ENCODE measurements around a stretch of chr20.

DNA sequence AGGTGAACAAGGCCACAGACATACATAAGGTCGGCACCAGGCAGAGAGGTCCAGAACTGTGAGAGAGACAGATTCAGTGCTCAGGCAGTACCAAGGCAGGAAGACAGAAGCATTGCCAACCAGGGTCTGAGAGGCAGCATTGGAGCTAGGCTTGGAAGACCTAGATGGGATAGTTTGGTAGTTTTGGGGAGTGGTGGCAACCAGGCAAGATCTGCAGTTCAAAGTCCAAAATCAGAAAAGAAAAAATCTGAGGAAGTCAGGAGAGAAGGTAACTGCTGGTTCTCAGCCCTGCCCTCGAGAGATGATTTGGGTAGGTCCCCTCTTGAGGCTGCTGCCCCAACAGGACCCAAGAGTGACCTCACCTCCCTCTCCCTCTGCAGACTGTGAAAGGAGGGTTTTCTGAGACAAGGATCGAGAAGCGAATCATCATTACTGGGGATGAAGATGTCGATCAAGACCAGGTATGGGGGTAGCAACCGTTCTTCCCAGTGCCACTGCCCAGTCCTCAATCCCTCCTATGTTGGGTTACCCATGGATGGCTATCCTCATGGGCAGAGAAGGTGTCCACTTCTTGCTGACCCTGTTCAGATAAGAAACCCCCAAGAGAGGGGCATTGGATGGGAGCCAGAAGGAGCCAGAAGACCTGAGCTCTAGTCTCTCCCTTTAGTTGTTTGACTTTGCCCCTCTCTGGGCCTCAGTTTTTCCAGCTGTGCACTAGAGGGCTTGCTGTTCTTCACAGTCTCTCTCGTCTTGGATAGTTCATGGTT lies 14.6 kb upstream of the AAR2 start:
- PRO-cap: no peak
- RAMPAGE, long total RNA: no peak

DNA sequence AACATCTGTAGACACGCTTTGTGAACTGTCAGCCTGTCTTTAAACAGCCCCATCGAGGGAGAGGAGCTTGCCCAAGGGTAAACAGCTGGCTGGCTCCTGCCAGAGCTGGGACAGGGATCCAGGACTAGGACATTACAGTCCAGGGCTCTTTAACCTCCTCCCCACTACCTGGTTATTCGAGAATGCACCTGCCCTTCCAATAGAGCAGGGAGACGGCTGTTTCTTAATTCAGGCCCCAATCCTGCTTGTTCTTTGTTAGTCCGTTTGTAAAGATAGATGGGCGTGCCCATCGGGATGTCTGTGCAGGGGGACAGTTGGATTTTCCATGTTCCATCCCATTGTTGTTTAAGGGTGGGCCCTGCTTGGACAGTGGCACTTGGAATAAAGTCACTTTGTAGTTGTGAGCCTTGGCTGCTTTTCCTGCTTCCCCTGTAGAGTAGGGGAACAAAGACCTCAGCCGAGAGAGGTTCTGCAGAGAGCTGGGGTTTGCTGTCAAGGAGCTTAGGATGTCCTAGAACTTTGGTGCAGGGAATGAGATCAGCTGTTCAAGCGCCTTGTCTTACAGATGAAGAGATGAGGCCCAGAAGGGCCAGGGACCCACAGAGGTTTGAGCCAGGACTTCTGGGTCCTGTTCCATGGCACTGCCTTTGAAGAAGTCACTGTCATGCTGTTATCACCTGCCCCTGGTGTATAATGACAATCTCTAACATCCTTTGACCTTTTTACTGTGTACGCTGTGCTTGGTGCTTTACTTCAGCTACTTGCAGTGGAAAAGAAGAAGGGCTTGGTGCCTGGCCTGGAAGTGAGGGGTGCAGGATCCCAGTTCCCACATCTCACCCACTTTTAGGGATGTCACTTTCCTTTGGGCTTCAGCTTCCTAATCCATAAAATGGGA lies 77.7 kb upstream of the MYL9 start:
- PRO-cap: no peak
- RAMPAGE, long total RNA: no peak

GRCh38 chr20:36481744-36482417 lies 59.4 kb upstream of the MYL9 start:
- PRO-cap: no peak
- RAMPAGE, long total RNA: no peak

- PRO-cap: no peak
- RAMPAGE, long total RNA: no peak
These were observed 49.5 kb upstream of the MYL9 start for GRCh38 chr20:36491784-36492319.

DNA sequence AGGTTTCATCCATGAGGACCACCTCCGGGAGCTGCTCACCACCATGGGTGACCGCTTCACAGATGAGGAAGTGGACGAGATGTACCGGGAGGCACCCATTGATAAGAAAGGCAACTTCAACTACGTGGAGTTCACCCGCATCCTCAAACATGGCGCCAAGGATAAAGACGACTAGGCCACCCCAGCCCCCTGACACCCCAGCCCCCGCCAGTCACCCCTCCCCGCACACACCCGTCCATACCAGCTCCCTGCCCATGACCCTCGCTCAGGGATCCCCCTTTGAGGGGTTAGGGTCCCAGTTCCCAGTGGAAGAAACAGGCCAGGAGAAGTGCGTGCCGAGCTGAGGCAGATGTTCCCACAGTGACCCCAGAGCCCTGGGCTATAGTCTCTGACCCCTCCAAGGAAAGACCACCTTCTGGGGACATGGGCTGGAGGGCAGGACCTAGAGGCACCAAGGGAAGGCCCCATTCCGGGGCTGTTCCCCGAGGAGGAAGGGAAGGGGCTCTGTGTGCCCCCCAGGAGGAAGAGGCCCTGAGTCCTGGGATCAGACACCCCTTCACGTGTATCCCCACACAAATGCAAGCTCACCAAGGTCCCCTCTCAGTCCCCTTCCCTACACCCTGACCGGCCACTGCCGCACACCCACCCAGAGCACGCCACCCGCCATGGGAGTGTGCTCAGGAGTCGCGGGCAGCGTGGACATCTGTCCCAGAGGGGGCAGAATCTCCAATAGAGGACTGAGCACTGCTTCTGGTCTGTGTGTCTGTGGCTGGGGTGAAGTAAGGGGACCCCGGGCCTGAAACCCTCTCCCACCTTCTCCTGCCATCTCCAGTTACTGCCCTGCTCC lies 8.0 kb downstream of the MYL9 start:
- PRO-cap: no peak
- RAMPAGE, long total RNA: no peak

DNA sequence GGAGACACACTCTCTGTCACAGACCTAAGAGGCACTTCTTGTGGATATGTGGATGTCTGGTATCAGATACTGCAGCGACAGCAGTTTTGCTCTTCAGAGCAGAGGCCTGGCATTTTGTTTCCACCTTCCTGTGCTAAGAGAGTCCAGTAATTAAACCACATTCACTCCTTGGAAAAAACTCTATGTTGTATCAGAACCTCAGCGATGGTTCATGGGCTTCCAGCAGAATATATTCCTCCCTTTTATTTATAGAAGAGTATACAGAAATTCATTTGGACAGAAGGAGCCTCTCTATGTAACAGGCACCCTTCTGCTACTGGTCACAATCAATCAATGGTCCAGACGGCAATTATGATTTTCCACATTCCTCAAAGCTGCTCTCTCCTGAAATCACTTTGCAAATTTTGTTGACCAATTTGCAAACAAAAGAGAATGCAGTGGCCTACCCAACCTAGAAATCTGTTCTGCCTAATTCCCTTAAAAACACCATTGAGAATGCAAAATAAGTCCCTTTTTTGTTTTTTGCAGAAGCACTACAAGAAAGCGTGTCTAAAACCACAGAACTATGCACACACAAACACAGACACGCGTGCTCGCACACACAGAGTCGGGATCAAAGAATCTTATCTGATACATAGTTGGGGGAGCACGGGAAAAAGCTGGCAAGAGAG lies 6.7 kb upstream of the SLA2 start:
- PRO-cap: no peak
- RAMPAGE, long total RNA: no peak

- PRO-cap: no peak
- RAMPAGE, long total RNA: no peak
These were observed 31.3 kb upstream of the SLA2 start for GRCh38 chr20:36677093-36677923.

DNA sequence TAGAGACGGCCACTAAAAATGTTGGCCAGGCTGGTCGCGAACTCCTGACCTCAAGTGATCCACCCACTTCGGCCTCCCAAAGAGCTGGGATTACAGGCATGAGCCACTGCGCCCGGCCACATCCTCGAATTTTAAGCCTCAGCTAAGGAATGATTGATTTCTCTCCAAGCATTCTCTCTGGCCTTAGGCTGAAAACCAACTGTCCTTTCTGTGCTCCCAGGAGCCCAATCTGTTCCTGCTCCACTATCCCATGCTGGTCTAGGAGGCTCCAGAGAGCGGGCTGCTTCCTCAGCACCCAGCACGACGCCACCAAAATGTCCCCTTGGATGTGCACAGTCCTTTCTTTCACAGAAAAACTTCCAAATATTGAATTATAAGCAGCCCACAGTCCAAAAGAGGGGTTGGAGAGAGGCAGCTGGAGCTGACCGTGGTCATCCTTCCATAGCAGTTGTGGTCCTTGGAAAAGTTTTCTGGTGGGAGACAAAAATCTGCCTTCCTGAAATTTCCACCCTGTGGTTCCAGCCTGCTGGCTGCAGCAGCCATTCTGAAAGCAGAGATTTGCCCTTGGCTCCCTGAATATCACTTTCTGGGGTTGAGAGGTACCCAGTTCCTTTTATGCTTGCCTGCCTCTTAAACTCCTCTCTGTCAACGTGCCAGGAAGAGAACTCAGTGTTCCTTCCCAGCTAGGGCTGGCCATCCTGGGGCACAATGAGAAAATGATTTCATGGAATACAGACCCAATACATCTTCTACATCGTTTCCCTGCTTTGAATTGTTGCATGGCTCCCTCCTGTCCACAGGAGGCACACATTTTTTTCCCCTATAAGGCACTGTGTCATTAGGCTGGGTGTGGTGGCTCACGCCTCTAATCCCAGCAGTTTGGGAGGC lies 1.4 kb upstream of the DSN1 start:
- PRO-cap: no peak
- RAMPAGE, long total RNA: no peak

GRCh38 chr20:36793832-36794330 lies 20.3 kb upstream of the DSN1 start:
- PRO-cap: no peak
- RAMPAGE, long total RNA: no peak

DNA sequence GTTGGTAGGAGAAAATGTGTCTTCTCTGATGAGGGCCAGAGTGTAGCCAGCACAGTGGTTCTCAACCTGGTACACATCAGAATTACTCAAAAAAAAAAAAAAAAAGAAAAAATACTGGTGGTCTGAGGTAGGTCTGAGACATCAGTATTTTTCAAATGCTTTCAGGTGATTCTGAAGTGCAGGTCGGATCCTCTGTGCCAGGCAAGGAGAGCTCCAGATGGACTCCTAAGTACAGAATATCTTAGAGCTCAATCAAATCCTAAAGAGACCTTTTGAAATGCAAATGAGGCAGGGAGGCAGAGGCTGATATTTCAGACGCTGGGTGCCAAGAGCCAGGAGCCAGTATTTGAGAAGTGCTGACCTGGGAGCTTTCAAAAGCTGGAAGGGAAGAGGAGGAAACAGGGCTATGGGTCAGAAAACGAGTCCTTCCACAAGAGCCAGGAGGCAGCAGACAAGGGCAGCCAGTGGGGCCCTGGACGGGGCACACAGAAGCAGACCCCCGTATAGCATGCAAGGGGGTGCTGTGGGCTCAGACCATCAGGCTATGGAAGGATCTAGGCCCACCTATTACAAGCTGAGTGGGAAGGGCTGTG lies 43.7 kb downstream of the SOGA1 start:
- PRO-cap: no peak
- RAMPAGE, long total RNA: no peak

DNA sequence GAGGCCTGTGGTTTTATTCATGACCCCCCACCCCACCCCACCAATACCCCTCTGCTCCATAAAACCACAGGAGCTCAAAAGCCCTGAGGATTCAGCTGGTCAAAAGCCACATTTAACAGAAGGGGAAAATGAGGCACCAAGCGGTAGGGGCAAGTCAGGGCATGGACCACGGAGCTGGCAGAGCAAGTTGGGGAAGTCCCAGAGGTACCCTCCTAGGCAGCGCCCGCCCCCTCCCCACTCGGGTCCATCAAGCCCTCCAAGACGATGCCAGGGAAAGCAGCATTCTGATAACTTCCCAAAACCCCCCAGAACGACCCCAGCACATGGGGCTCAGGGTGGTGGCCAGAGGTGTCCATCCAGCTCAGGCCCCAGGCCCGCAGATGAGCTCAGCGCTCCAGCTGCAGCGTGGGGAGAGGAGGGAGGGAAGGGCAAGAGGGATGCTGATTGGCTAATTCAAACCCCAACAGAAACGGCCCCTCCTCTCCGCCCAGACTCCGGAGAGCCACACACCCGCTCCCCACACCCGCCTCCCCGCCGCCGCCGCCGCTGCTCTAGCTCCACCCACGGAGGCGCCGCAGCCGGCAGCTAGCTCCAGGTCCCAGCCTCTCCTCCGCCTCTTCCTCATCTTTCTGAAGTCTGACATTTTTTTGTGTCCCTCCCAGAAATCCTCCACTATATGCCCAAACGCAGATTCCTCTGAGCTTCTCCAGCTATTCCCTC lies 27.9 kb downstream of the SOGA1 start:
- PRO-cap: bidirectional peak, plus-strand start at position 520 of the sequence, minus-strand start at position 382 of the sequence
- RAMPAGE, long total RNA: no peak

- PRO-cap: no peak
- RAMPAGE, long total RNA: no peak
These were observed 10.0 kb downstream of the SAMHD1 start for GRCh38 chr20:36941489-36942025.

- PRO-cap: no peak
- RAMPAGE, long total RNA: no peak
These were observed 7.2 kb downstream of the SAMHD1 start for GRCh38 chr20:36944209-36944716.

DNA sequence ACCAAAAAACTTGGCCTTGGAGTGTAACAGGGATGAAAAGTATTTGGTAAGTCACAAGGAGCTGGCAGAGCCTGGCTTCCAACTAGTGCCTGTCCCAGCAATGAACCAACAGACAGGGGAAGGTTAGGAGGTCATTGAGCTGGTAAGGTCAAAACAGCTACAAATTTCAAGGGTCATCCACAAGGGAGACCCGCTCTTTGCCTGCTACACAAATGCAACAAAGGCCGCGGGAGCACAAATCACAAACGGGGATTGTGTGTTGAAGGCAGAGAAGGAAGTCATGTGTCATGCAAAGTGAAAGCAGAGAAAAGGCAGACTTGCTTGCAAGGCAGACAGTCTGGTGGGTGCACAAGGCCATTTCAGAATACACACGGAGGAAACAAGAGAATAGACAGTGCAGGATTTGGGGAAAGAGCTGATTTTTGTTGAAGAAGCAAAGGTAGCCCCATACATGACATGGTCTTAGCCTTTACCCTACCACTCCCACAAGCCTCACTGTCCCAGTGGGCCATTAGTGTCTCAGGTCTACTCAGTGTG lies 18.0 kb upstream of the SAMHD1 start:
- PRO-cap: no peak
- RAMPAGE, long total RNA: no peak

DNA sequence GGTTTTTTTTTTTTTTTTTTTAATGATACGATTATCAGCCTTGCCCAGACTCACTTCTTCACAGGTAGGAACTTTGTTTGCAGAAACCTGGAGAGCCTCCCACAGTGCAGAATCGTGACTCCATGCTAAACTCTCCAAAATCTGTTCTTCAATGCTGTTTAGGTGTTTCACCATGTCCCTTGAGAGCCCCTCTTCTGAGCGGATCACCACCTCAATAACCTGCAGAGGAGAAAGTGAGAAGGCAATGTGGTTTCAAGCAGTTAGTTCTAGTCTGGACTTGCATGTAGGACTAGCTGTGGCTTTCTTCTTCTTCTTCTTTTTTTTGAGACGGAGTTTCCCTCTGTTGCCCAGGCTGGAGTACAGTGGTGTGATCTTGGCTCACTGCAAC lies 51.8 kb downstream of the RBL1 start:
- PRO-cap: no peak
- RAMPAGE, long total RNA: no peak

GRCh38 chr20:37061999-37062413 lies 33.8 kb downstream of the RBL1 start:
- PRO-cap: no peak
- RAMPAGE, long total RNA: no peak

DNA sequence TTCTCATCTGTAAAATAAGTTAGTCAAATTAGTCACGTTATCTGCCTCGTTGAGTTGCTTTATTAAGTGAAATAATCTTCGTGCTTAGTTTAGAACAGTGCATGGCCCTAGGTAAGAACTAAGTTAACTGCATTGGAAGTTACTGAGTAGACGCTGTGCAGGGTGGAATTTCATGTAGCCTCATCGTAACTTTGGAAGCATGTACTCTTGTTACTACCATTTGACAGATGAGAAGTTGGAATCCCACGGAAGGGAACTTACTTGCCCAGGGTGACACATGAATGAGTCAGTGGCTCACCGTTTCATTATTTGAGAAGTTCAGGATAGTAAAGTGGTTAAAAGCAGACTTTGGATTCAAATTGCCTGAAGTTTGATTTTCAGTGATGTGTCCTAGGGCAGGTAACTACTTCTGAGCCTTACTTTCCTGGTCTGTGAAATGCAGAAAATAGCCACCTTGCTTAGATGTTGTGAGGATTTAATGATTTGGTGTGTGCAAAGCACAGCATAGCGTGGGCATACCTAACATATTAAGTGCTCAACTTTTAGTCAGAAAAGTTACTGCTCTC lies 880 bp downstream of the RPN2 start:
- PRO-cap: no peak
- RAMPAGE, long total RNA: no peak

DNA sequence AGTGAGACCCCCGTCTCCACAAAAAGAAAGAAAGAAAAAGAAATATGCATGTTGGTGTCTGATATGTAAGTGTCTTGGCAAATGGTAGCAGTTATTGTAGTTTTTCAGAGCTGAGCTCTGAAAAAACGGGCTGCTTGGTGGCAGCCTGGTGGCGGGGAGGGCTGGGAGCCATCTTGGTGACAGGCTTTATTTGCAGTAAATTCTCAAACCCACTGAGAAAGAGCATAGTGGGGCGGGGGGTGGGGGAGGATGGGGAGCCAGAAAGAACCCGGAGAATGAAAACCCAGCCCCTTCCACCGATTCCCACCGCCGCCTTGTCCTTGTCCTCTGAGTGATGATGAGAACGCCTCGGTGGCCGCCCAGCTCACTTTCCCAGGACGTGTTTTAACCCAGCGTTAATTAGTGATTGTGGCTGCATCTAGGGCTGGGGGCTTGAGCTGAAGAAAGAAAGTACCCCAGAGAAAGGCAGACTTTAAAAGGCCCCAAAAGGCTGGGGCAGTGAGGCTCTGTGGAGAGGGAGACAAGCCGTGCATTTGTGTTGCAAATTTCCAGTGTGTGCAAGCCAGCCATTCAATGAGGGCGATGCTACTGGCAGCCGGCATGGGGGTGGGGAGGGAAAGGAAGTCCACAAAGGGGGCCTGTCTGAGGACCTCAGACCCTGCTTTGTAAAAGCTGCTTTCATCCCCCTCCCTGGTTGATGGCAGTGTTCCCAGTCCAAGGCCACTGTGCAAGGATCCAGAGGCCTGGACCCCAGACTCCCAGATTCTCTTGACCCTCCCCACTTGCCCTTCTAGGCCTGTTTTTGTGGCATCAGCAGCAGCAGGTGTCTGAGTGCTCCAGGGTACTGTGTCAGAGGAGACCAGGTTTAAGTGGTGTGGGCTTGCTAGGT lies 6.2 kb upstream of the GHRH start:
- PRO-cap: no peak
- RAMPAGE, long total RNA: no peak

DNA sequence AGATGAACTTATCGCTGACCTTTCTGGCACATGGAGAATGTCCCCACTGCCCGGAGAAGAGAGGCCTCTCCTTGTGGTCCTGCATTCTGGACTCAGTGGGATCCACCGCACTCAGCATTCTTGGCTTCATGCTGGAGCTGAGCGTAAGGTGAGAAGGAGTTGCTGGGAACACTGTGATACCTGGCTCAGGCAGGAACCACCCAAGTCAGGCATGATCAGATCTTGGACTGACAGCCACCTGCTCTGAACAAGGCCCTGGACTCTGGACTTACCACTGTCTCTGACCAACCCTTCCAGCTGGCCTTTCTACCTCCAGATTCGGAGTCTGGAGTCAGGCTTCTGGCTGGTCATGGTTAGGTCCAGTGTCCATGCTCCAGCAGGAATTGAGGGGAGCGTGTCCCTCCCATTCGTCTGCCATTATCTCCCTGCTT lies 5.7 kb upstream of the MANBAL start:
- PRO-cap: no peak
- RAMPAGE, long total RNA: no peak

GRCh38 chr20:37309889-37310619 lies 20.6 kb downstream of the MANBAL start:
- PRO-cap: no peak
- RAMPAGE, long total RNA: no peak